Caco-2 (cell line): ENCODE data around the genes OR5H1, ST3GAL6, NIT2, TMEM45A and ABI3BP.

DNA sequence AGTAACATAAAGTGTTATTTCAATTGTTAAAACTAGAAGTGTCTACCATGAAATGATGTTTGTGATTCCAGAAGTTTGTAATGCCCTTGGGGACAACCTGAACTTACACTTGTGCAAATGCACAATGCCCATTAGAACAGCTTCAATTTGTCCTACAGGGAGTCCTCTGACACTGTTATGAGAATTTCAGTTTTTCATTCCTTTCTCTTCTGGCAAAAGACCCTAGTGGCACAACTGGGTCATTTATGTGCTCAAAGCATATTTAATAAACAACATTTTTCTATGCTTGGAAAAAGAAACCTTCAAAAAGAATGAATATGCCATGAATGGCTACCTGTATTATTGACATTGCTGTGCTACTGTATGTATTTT, at the start of gene OR5H1:
Gene OR5H1, plus strand, starts transcription at position 298 of the 372 bp plus-strand sequence.
- PRO-cap = no peak

DNA sequence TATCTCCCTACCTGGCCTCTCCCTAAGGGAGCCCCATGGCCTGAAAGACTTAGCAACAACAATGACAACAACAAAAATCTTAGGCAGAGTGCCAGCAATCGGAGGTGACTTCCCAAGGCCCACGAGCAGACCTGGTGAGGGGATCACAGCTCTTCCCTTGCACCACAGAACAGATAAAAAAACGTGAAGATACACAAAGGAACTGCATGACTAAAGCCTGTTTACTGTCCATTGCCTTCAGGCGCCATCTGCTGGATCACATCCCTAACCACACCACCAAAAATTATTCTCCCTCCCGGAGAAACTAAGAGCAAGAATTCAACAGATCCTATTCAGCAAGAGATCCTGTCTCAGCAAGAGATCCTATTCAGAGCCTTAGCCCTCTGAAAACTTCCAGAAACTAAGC, 24.2 kb upstream of the OR5K4 start:
- PRO-cap = no peak
- RRBS = no CpG with 5 or more reads among the region's 5 CpGs

DNA sequence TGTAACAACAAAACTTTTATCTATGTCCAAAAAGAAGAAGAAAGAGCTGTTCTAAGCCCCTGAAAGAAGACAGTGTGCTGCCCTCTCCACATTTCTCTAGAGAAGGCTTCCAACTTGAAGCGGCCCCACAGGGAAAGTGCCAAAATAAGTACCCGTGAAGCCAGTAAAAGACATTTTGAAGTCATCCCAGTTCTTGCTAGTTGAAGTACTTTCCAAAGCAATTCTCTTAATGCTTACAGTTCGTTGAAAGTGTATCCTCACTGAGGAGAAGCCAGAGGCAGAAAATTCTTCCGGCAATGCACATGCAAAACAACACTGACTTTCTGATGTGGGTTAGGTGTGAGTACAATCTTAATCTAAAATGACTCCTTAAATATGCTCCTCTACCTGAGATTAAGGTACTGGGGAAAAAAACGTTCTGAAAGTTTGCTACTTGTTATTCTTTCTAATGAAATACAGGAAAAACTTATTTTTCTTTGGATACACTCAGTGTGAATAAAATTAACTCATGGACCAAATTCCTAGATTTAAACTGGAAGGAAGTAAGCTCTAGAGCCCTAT, 21.4 kb downstream of the GPR15 start:
- PRO-cap = no peak
- RRBS = no CpG with 5 or more reads among the region's 5 CpGs

DNA sequence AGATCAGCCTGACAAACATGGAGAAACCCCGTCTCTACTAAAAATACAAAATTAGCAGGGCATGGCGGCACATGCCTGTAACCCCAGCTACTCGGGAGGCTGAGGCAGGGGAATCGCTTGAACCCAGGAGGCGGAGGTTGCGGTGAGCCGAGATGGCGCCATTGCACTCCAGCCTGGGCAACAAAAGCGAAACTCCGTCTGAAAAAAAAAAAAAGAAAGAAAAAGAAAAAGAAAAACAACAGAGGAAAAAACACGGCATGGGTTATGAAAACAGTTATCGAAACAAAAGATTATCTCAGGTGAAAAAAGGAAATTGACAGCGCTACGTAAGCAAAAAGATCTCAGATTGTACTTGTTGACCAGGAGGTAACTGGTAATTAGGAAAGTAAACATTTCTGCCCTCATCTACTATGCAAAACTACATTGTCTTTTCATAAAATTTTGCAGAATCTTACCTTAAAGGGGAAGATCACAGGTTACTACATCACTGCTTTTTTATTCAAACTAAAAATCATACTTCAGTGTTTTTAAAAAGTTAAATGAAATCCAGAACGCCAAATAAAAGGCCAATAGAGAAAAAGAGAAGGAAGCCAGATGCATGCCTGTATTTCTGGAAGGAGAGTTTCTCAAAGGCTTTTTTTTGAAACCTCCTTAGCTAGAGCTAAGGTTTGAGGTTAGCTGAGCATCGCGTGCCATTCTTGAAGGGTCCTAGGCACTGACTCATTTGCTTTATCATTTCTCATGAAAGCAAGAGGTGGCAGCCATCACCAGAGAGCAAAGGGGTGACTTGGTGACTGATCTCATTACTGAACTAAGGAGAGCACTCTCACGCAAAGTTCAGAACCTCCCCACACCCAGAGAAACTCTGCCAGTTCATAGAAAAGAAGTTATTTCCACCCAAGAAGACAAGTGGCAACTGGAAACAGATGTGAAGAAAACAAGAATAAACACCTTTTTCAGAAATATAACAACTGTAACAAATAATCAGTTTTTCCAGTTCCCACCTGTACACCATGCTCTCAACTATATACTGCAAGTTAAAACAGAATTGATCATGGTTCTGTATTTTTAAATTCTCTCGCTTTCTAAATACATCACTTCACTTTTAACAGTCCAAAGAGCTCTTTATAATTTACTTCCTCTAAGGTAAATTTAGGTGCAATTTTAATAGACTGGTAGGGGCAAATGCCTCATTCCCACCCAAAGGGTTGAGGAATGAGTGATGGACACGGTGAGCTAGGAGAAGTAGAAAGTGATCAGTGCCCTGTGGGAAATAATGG, 24.3 kb downstream of the GPR15 start:
- PRO-cap = no peak
- RRBS = no CpG with 5 or more reads among the region's 20 CpGs

GRCh38 chr3:98563392-98564294, 29.8 kb downstream of the CPOX start:
- PRO-cap = no peak
- RRBS = no CpG with 5 or more reads among the region's 4 CpGs

DNA sequence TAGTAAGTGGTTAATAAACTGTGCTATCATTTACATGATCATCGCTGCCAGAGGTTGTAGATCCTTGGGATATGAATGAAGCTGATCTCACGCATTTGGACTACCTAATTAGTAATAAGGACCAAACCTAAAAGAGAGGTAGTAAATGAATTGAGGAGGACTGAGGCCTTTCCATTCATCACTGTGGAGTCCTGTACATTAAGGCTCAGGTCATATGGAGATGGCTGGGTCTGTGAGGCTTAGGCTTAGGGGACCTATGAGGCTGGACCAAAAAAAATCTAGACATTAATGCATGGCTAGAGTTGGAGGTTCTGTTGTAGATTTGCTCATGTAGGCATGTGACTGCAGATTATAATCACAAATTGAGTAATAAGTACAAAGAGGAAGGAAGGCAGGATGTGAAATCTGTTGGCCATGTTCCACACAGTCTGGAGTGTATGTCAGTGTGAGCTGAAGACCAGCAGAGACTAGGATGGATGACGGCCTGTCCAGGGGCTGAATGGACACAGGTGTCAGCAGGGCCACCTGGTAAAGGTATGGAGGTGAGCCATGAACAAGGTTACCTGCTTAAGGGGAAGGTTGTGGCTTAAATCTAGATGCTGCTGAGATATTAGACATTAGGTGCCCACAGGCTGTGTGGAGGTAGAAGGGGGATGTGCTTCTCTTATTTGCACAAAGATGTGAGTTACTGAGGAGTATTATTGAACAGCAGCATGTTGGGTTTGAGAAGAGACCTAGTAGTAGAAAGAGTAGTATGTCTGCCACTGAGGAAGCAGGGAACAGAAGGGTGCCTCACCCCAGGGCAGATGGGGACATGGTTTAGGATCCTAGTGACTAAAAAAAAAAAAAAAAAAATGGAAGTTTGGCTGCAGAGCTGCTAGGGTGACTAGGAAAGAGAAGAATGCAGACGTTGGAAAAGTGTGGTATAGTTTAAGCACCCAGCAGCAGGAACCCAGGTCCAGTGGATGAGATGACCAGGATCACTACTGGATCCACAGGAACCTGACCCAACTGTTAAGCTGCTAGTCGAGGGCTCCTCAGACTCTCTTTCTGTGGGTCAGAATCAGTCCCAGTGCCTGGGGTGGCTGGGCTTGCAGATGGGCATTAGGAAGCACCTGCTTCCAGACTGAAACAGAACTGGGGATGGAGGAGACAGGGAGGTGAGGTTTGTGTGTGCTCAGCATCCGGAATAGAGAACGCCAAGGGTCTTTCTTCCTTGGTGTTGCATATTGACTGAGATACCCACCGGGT, at the start of gene ST3GAL6:
Gene ST3GAL6, plus strand, starts transcription at position 443 of the 1,251 bp plus-strand sequence.
- PRO-cap = no peak
- RRBS = 83% methylated on average over 1 of the region's 8 CpGs

DNA sequence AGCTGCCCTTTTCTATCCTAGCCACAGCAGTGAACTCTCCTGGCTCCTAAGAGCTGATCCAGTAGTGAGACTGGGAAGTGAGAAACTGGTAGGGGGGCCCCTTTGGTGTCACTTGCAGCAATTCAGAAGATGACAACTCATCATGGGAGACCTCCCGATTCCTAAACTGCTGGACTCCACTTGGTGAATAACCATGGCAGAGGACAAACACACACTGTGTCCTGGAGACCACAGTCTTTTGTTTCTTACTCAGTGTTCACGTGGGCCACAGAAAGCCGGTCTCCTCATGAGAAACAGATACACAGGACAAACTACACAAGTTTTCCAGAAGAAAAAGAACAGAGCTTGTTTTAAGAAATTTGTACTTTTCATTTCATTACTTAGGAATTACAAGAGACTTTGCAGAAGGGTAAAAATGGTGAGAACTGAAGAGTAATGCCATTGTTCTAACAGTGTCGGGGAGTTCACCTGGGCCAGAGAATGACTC, 37.9 kb downstream of the ST3GAL6 start:
- PRO-cap = no peak
- RRBS = no CpG with 5 or more reads among the region's 4 CpGs

GRCh38 chr3:98872079-98872449, 29.4 kb downstream of the DCBLD2 start:
- PRO-cap = no peak
- RRBS = no CpG with 5 or more reads among the region's 2 CpGs

GRCh38 chr3:99503115-99503617, 135.2 kb upstream of the COL8A1 start:
- PRO-cap = no peak
- RRBS = no CpG with 5 or more reads among the region's 1 CpG

DNA sequence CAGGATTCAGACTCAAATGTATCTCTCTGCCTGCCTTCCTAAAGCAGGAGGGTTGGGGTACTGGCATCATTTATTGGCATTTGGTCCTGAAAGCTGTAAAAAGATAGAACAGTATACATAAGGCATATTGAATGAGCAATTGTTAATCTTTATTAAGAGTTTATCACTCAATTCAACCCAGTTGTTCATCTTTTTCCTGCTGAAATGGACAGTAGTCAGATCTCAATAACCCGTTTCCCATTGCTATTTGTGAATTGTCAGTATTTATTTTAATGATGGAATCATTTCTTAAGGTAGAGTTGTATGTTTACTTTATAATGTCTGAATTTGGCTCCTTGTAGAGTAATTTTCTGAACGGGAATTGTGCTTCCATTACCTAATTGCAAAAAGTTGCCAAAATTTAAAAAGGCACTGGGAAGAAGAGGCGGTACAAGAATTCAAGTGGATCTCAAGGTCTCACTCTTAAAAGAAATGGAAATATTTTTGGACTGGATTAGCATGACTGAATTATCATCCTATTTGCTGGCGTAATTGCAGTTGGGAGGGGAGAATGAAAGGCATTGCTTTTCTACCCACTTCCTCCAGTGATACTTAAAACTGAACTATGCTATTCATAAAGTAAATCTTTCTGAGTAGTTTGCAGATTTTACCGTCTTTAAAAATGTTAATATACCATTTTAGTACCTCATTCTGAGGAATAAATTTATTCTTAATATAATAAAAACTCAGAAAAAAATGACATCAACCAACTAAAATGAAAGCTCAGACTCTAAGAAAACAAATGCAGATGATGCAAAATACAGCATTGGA, 46.2 kb downstream of the COL8A1 start:
- PRO-cap = no peak
- RRBS = no CpG with 5 or more reads among the region's 5 CpGs

GRCh38 chr3:99789168-99789589, 28.5 kb upstream of the CMSS1 start:
- PRO-cap = no peak
- RRBS = no CpG with 5 or more reads among the region's 2 CpGs

DNA sequence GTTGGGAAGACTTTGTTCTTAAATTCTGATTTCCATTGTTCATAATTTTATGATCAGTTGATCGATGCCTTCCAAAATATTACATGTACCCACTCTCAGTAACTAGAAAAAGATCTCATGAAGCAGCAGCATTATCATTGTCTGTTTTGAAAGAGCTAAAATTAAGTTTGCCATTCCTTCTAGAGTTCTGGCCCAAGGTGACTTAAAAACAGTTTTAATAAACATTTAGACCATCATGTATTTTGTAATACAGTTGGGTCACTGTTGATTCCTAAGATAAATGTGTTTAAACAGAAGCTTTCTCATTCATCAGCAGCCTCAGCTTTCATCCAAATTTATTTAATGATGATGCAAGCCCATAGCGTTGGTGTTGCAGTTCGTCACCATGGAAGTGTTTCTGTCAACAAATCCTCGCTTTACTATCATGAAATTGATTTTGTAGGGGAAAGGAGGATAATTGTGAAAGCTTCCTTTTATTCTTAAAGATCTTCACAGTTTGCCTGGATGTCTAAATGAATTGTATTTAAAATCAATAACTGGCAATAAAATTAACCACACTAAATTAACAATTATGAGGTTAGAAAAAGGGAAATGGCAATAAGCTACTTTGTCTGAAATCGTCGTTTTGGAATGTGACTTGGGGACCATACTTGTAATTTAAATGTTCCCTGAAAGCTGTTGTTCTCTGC, 28.8 kb downstream of the CMSS1 start:
- PRO-cap = no peak
- RRBS = no CpG with 5 or more reads among the region's 6 CpGs

GRCh38 chr3:99921012-99921305, 103.3 kb downstream of the CMSS1 start:
- PRO-cap = unidirectional peak, plus-strand start at chr3:99921169
- RRBS = no CpG with 5 or more reads among the region's 2 CpGs

GRCh38 chr3:100047354-100048329, 66.7 kb downstream of the FILIP1L start:
- PRO-cap = bidirectional peak, plus-strand start at chr3:100047646, minus-strand start at chr3:100047528
- RRBS = no CpG with 5 or more reads among the region's 6 CpGs

DNA sequence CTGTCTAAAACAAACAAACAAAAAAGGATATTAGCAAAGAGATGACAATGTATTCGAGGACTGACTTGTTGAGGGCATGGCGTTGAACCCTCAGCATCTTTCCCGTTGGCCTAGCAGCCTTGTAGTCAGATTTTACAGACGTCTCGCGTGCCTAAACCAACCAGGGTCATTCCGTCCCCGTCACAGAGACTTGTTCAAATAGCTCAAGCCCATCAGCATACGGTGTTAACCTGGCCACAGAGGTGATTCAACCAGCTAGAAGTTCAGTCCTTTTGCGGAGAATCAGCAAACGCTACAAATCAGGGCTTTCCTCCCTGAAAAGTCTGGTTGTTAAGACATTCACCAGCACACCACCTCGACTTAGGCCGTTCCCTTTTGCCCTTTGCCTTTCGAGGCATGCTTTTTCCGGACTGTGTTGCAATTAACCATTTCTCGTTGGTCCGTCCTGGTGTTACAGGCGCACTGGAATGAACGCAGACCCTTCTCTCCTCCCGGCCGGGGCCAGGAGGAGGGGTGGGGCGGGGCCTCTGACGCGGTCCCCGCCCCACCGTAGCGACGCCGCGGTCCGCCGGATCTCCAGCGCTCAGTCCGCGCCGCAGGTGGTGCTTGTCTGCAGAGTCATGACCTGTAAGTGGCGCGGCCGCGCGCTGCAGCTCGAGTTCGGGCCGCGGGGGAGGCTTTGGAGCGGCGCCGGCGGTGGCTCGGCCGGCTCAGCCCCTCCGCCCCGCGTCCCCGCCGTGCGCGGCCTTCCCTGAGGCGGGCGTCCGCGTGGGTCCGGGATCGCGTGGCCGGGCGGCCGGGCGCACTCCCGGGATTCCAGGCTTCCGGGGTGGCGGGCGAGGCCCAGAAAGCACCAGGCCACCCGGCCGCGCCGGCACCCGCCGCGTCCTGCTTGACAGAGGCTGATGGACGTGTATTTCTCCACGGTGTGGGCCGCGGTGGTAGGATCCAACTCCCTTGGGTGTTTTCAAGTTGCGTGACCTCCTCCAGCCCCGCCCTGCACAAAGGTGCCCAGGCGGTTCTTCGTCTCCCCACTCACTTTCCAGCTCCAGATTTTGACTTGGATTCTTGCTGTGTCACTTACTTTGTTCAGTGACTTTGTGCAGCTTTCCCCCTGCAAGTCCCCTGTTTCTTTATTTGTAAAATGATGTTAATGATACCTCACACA, at the start of gene NIT2:
Gene NIT2, plus strand, starts transcription at position 586 of the 1,168 bp plus-strand sequence.
- PRO-cap = unidirectional peak, plus-strand start at position 266 of the sequence; bidirectional peak, plus-strand start at position 615 of the sequence, minus-strand start at position 464 of the sequence; unidirectional peak, minus-strand start at position 890 of the sequence
- RRBS = 5% methylated on average over 36 of the region's 88 CpGs

DNA sequence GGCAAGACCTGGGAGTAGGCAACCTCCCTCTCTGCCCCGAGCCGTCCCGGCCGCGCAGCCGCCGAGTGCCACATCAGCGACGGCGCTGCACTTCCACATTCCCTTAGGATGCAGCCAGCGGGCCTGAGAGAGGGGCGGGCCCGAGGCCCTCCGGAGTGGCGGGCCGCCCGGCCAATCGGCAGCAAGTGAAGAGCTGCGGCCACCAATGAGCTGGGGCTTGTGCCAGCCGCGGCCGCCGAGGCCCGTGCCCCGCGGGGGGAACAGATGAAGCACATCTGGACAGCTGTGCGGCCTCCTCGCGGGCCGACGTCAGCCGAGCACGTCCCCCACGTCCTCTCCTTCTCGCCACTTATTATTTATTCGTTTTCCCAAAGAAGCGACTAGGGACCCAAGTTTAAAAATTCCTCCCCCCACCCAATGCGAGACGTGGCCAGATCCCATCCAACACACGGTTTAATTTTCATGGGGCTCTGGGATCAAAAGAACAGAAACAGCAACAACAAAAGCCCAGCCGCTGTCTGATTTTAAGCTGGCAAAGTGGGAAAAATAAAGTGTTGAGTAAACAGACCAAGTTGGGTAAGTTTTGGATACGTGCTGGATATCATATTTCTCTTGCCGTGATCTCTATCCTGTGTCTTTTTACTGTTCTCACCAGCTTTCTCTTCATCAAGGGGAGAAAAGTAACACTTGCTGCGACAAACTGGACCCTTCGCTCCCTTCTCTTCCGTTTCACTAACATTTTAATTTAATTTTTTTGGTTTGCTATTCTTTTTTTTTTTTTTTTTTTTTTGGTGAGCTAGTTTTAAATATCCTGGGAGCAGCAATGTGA, at the start of gene TMEM45A:
Gene TMEM45A, plus strand, starts transcription at position 267 of the 829 bp plus-strand sequence.
- PRO-cap = bidirectional peak, plus-strand start at position 245 of the sequence, minus-strand start at position 60 of the sequence
- RRBS = 2% methylated on average over 13 of the region's 46 CpGs

DNA sequence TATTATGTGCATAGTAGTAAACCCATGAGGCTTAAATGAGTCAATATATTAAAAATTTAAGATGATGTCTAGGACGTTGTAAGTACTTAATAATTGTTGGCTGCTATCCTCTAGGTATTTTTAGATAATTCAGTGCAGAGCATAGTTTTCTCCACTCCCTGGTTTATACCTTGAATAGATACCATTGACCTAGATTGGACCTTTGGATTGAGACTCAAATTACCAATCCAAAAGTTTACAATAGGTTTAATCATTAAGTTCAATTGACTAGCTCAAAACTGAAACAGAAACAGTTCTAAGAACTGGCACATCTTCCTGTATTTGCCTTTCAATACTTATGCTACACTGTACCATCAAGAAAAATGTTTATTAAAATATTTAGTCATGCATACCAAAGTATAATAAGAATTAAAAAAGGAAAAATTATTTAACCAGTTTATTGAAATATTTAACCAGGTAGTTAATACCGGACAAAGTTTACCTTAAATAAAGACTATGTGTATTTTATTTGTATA, 4.6 kb downstream of the ADGRG7 start:
- PRO-cap = no peak
- RRBS = no CpG with 5 or more reads among the region's 2 CpGs

DNA sequence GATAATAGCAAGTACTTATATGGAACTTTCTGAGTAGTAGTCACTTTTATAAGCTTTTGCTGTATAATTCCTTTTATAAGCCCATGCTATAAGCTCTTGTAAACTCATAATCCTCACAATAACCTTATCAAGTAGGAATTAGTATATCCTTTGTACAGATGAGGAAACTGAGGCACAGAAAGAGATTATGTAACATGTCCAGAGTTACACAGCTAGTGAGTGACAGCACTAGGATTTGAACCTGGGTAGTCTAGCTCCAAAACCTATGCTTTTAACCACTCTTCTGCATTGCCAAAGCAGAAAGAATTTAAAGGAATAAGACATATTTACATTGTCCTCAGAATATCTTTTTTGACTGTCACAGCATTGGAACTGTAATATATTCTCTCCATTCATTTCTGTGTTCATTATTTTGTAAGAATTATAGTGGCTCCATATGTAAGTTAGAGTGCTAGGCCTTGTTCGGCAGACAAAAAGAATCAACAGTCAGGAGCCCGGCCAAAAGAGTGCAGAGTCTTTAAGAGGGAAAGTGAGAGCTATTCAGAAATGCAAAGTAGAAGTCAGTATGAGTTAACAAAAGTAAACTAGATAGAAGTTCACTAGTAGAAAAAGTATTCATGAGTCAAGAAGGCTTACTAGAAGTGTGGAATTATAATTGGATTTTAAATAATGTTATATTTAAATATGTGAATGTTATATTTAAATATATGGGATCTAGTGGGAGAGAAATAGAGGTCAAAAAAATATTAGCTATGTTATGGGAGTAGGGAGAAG, 26.2 kb downstream of the TFG start:
- PRO-cap = no peak
- RRBS = no CpG with 5 or more reads among the region's 2 CpGs

DNA sequence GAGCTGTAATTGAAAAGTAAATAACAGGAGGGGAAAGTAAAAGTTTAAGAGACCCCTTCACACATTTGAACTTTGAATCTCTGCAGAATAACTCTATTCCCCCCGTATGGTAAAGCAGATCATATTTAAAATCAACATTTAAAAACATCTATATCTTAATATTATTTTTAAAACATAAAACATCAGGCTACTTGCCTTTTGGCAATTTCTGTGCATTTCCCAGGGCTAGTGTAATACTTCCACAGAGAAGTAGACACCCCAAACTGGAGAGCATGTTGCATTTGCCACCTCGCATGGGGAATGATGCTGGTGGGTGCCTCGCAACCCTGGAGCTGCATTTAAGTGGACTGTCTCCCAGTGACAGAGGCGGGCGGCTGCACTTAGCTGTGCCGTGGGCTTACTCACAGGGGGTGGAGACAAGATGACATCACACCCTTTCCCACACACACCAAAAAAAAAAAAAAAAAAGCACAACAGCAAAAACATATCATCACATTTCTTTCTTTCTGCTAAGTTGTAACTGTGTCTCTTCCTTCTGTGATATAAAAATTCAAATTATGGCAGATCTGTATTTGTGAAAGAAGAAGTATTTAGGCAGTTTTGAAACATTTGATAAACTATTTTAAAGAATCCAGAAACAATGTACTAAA, at the start of gene ABI3BP:
Gene ABI3BP, minus strand, starts transcription at position 311 of the 650 bp plus-strand sequence.
- PRO-cap = no peak
- RRBS = no CpG with 5 or more reads among the region's 6 CpGs

DNA sequence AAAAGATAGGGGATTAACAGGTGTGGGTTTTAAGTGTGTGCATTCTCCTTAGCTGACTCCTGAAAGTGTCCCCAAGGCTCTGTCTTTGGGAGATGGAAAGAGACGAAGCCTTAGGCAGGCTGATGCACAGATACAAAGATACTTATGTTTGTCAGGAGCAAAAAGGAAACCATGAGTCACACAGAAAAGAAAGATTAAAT, 23.8 kb upstream of the ABI3BP start:
- PRO-cap = no peak
- RRBS = no CpG with 5 or more reads among the region's 1 CpG